Melanocyte of skin (primary cell): ENCODE measurements around the gene FRMD1.

DNA sequence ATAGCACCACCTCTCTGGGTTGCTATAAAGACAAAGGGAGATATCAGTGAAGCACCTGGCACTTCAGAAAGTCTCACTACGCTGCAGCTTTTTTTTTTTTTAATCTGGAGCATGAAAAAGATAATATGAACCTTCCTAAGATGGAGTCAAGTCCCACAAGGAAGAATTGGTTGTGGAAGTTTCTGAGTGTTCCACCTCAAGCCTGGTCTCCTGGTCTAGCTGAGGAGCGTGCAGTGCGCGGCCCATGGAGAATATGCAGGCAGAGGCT, 537 bp downstream of the KIF25 start:
- CAGE, long polyA plus RNA, 2 experiments: no peak in any of the 2 experiments

DNA sequence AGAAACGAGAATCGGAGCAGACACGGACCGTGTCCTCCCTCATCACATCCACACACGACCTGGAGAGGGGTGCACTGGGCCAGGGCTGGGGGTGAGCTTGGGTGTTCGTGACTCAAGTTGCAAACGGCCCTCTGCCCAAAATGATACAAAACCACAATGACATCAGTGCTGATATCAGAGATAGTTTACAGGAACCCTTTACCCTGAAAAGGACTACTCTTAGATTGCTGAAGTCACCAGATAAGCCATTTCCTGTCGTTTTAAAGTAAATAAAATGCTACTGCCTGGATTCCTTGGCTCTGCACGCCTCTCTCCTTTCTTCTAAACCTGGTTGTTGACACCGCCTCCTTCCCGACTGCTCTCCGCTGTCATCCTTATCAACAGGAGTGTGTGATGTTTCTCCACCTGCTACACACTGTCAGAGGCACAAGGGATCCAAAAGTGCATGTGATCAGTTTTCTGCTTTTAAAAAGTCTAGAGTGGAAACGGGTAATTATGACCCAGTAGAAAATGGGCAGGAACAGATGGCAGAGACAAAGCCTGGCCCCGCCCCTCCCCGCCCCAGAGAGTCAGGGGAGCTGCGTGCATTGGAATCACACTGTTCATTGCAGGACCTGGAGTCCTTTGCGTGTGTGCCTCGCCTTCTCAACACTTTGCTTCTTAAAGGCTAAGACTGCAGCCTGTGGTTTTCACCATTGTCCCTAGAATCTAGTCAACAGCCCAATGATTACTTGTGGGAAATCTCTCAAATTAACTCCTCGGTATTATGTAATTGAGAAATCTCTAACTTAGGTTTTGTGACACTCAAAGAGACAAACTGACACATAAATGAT, 38.6 kb downstream of the KIF25 start:
- CAGE, long polyA plus RNA, 2 experiments: no peak in any of the 2 experiments

DNA sequence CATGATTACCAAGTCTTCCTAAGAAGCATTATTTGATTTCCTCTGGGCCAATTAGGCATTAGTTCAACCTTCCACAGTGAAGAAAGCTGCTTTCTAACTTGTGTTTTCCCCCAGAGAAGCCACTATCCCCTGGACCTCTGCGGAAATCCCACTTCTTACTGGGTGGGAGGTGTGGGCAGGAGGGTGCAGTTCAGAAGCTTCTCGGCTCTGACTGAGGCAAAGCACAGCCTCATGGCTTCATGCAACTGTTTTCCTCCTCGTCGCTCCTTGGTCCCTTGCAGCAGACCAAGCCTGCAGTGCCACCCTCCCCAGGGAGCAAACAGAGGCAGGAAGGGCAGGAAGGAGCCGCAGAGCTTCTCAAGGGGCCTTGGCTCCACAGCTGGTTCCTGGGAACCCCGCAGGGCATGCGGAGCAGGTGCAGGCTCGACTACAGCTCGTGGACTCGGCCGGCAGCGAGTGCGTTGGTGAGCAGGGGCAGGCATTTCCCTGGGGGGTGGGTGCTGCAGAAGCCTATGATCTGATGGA, 37.3 kb downstream of the FRMD1 start:
- CAGE, long polyA plus RNA, 2 experiments: no peak in any of the 2 experiments

GRCh38 chr6:168078682-168079460, at the start of gene FRMD1:
TSS of gene FRMD1 (minus strand) at chr6:168079212.
- CAGE, long polyA plus RNA, 2 experiments: no peak in any of the 2 experiments

DNA sequence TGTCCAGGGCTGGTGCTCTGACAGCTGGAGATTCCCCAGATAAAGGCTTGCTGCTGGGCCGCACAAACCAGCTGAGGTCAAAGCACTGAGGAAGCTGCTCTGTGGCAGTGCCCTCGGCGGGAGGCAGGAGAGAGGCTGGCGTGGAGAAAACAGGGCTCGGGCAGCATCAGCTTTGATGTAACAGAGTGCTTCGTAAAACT, 84.4 kb upstream of the FRMD1 start:
- CAGE, long polyA plus RNA, 2 experiments: no peak in any of the 2 experiments

DNA sequence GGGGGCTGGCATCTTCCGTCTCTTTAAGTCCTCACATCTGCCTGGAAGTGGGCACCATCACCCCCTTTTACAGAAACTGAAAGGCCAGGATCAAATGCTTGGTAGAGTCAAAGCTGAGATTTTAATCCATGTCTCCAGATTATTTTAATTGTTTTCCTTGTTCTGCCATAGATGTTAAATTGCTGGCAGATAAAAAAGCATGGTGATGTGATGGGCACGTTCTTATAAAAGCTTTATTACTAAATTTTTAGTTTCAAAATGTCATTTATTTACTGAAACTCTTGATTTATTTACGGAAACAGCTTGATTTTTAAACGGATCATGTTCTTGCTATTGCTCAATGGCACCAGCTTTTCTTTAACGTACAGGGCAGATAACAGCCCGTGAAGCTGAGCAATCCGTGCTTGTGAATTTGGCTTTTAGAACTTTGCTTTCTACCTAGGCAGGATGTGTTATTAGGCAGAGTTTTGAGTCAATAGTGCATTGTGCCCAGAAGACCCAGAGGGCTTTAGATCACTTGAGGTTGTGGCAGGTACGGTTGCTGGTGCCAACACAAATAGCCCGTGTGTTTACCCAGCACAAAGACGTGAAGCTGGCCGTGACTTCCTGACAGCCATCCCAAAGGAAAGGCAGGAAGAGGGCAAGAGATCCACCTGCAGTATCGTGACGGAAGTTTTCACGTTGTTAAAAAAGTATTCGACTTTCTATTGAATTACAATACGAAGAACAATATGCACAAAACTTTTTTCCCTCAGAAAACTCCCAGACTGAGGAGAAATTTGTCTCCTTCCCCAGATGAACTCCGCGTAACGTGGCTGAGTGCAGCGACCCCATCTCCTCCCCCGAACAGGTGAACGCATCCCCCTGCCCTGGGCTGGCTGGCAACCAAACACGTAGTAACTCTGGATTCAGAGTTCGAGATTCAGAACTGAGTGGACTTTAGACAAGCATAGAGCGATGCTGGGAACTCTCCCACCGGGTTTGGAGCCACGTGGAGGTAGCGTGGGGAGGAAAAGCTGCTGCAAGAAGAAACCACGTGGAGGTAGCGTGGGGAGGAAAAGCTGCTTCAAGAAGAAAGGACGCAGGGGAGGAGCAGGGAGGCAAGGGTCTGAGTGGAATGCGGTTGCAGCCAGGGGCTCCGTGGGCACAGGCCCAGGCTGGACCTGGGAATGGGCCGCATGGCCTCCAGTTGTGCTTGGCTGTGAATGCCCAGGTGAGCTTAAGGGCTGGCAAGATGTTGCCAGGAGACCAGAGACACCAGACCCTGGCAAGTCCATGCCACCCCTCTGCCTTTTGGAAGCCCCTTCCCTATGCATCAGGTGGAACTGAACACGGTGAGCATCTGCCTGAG, 117.6 kb upstream of the FRMD1 start:
- CAGE, long polyA plus RNA, 2 experiments: no peak in any of the 2 experiments

DNA sequence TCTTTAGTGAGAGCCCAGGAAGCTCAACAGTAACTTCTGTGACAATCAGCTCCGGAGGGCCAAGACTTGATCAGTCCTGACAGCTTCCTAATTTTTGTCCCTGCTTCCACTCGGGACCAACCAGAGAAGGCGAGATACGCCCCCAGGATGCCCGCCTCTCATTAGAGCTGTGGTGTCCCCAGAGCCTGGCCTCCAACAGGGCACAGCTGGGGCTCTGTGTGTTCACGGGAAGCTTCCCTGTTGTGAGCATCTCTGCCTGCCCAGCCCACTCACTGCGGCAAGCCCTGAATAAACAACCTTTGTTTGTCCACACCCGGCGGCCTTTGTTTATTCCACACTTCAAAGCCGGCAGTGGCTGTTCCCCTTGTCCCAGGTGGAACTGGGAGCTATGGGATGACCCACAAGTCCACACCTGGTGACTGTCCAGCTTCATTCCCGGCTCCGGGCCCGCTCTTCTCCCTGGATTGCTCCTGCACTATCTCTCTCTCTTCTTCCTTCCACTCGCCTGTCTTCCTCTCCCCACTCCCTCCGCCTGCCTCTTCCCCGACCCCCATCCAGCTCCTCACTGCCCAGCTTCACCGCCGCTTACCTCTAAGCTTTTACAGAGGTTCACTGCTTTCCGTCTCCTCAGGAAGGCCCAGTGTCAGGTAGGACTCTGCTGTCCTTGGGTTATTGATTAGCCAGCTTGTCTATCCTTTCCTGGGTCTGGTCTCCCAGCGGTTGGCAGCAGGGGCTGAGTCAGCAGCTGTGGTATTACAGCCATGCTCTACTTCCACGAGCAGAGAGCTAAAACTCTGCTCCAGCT, 17.9 kb downstream of the DACT2 start:
- CAGE, long polyA plus RNA, 2 experiments: no peak in any of the 2 experiments

DNA sequence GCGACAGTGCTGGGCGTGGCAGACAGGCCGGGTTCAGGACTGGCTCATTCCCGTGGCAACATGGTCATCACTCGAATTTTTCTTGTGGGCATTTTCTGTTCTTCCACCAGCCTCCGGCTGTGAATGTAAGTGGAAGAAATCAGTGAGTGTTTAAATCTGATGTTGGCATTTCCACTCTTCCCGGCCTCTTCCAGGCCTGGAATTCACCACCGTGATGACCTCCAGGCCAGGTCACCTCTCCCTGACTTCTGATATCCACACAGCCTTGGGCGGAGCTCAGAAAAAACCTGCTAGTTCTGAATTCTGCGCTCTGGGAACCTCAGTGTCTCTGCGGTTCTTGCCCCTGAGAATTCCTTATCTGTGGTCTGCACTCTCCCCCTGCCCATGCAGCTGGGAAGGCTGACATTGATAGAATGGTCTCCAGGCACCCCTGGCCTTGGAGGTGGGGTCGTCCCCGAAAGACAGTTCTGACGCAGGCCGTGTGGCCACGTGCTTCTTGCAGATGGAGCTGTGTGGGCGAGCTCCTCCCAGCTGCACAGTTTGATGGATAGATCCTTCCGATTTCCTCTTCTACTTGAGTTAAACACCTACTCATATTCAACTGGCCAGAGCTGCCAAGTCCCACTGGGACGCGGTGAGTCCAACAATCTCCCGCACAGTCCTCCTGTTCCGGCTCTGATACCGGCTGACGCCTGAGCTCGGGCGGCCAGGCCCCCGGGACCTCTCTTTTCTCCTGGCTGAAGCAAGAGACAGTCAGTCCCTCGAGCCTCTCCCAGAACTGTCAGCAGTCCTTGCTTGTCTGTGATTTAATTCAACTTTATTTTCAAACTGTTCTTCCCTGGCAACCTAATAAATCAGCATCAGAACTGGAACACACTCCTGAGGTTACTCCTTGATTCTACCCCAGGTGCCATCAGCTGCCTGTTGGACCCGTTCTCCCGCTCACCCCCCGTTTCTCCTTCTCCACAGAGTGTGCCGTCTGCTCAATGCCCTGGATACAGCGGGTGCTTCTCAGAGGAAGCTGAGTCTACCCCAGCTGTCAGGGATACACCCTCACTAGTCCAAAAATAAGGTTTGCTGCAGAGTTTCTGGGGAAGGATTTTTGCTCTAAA, 57.9 kb upstream of the DACT2 start:
- CAGE, long polyA plus RNA, 2 experiments: no peak in any of the 2 experiments

GRCh38 chr6:168418125-168418479, 22.9 kb upstream of the SMOC2 start:
- CAGE, long polyA plus RNA, 2 experiments: no peak in any of the 2 experiments

DNA sequence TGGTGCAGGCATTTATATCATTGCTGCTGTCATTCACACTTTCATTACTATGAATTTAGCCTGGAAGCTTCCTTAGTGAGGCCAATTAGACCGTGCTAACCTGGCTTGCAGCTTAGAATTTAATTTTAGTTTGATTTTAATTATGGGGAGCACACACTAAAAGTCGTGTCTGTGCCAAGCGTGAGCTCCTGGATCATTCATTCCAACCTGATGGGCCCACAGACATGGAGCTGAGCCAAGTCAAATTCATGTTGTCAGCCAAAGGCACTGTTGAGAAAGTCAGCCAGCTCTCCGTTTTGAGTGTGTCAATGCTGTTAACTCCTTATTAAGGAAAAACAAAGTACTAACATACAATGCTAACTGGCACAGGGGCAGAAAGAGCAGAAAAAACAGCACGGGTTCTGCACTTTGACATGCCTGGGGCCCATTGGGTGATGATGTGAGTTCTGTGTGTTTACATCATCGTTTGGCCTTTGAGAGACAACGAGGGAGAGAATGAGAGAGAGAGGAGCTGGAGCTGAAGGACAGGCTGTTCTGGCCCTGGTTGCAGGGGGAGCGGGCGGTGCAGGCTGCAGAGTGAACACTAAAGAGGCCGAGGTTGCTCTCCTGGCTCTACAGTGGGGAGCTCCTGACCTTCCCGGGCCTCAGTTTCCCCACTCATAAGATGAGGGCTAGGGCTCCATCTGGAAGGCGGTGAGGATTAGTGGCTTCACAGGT, 85.8 kb downstream of the SMOC2 start:
- CAGE, long polyA plus RNA, 2 experiments: no peak in any of the 2 experiments

- CAGE, long polyA plus RNA, 2 experiments: no peak in any of the 2 experiments
These were observed 275.2 kb downstream of the SMOC2 start for GRCh38 chr6:168716064-168716680.

GRCh38 chr6:168887010-168887389, 366.6 kb downstream of the THBS2 start:
- CAGE, long polyA plus RNA, 2 experiments: no peak in any of the 2 experiments

DNA sequence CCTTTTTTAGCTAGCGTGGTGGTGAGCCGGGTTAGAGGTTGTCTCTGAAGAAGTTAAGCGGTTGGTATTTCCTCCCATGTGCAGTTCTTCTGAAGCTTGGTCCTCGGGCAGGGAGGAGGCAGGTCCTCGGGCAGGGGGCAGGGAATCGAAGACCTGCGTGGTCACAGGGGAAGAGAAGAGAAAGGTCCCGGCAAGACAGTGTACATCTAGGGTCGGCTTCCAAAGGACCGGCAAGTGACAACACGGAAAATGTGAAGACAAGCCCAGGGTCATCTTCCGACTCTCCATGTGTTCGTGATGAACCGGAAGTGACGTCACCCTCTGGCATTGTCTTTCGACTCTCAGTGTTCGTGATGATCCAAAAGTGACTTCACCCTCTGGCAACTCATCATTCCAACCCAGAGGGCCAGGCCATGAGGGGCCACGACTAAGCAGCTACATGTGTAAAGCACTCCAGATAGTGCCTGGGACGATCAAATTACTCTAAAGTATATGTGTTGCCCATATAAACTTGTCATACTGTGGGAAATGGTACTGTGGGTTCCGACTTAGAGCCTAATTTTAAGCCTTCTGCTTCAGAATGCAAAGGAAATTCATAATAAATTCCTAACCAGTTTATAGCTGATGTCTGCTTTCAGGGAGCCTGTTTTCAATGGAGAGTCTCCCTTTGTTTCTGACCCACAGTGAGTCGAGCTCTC, 290.7 kb downstream of the THBS2 start:
- CAGE, long polyA plus RNA, 2 experiments: no peak in any of the 2 experiments

DNA sequence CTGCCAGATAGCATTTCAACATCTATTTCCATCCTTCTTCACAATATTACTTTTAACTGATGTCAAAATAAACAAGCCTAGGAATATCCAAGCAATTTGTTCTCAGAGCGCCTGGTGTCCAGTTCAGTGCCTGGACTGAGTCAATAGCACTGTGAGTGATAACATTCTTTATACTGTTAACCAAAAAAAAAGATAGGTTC, 182.7 kb downstream of the THBS2 start:
- CAGE, long polyA plus RNA, 2 experiments: no peak in any of the 2 experiments

DNA sequence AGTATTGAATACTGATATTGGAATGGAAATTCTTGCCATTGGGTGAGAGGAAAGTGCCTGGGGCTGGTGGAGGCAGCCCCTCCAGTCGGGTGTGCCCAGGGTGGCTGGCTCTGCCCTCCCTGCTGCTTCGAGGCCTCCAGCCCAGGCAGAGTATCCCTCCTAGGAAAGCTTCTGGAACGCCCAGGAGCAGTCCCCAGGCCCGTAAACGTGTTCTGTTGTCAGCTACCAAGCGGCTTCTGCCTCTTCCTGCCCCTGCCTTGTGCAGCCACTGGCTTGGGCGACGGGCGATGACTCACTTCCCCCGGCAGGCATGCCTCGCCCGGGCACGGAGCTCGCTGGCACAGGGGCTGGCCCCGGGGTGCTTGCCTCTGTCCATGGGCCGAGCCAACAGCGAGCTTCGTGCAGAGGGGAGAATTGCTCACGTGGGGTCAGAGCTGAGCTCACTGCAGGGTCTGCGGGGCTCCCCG, 86.7 kb upstream of the THBS2 start:
- CAGE, long polyA plus RNA, 2 experiments: no peak in any of the 2 experiments

GRCh38 chr6:169371325-169371918, 117.8 kb upstream of the THBS2 start:
- CAGE, long polyA plus RNA, 2 experiments: no peak in any of the 2 experiments

DNA sequence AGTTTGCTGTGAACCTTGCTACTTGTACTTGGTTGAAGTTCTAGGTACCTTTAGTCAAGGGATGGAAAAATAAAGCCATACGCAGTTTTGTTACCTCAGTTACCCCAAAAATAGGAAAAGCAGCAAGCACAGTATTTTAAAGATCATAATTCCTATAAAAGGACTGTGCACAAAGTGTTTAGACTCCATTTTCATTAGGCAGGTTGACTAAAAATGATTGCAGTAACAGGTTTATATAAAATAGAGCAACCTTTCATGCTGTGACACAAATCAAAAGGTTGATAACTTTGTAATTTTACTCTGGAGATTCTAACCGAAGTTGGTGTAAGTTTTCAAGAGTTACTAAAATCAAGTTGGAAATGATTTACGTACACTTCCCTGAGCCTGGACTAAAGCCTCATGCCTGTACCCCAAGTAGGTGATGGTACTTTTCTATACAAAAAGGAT, 1.2 kb downstream of the C6orf120 start:
- CAGE, long polyA plus RNA, 2 experiments: no peak in any of the 2 experiments

DNA sequence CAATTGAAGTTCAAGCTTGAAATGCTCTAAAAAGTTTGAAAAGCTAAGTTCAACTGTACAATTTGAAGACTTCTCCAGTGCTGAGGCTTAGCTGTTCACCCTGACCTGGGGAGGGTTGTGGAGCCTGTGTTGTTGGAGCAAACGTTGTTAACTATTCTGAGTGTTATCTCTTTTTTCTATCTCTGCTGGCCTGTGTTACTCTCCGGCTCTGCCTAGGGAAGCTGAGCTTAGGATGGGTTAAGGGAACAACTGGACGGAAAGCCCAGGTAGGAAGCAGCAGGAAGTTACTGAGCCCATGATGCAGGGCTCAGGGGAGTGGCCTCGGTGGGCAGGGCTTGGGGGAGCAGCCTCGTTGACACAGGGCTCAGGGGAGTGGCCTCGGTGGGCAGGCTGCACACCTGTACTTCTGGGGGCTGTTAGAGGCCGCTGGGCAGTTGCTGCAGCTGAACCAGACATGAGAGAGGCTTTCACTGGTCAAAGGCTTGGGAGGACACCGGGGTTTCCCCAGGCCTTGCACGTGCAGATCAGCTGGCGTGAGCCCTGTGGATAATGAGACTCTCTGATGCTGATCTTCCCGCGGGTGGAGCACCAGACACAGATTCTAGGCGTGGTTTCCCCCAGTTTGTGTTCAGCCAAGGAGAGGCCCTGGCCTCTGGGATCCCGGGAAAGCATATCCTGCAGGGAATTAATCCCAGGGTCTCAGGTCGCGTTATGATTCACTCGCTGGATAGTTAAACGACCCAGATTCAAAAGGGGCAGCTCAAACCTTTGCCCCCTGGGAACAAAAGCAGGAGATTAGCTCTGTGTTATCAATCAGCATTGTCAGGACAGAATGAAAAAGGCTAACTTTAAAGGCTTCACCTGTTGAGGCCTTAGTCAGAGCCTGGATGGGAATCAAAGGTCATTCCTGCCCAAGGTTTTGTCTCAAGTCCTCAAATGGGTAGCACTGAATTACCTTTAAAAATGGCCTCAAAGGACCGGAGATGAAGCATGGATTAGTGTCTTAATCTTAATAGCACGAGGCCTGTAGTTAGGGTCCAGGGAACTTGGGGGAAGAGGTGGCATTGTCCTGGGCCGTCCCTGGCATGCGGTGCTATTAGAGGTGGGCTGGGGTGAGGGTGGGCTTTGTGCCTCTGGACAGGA, 59.1 kb downstream of the ERMARD start:
- CAGE, long polyA plus RNA, 2 experiments: no peak in any of the 2 experiments

DNA sequence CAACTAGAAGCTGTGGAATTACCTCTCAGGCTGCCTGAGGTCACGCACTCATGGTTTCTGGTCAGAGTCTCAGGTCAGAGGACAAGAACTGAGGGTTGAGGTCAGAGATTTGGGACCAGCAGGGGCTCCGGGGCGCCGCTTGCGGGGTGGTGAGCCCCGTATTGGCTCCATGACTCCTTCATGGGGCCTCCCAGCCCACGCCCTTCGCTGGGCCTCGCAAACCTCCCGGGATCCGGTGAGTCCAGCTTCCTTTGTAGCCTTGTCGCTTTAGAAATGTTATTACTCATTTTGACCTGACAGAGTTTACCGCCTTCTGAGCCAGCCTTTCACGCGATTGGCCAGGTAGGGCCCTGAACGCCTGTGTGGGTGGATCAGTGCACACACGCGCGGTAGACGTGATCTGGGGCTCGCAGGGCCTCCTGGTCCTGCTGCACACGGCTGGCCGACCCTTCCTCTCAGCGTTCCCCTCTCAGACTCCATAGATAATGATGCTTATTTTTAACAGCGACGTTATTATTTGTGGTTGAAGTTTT, 181.1 kb downstream of the ERMARD start:
- CAGE, long polyA plus RNA, 2 experiments: no peak in any of the 2 experiments

DNA sequence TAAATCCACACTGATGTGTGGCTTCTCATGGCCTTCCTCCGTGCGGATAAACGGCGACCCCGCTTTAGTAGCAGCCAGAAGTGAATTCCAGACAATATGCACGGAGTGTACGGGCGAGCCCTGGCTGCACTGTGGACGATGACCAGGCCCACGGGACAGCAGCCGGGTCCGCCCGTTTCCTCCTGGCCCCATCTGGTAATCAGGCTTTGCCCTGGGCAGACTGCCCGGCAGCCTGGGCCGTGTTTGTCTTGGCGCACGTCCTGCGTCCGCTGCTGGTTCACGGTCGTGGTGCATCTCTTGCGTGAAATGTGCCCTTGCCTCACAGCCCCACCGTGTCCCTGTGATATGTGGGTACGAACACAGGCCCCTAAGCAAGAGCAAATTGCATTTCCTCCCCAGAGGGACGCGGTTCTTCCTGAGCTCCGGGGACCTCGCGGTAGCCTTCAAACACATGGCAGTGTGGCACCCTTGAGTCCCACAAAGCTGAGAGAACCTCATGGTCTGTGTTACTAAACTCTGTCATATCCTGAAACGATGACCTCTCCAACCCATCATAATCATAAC, 183.0 kb downstream of the ERMARD start:
- CAGE, long polyA plus RNA, 2 experiments: no peak in any of the 2 experiments